ENCODE measurements around the genes CCDC96 and TADA2B.

DNA sequence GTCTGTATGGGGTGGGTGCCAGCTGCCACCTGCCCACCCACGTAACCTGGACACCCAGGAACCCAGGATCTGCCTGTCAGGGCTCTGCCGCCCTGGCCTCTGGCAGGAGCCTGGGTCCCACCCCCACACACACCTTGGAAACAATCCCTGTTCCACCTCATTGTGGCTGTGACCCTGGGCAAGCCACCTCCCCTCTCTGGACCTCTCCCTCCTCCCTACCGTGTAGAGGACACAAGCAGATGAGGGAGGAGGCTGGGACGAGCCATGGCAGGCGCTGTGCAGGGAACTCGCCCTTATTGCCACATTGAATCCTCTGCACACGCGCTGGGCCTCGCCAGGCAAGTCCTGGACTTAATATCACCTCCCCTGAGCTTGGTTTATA lies 81.3 kb downstream of the PPP2R2C start:
- PRO-cap, 2 experiments: no peak in any of the 2 experiments

DNA sequence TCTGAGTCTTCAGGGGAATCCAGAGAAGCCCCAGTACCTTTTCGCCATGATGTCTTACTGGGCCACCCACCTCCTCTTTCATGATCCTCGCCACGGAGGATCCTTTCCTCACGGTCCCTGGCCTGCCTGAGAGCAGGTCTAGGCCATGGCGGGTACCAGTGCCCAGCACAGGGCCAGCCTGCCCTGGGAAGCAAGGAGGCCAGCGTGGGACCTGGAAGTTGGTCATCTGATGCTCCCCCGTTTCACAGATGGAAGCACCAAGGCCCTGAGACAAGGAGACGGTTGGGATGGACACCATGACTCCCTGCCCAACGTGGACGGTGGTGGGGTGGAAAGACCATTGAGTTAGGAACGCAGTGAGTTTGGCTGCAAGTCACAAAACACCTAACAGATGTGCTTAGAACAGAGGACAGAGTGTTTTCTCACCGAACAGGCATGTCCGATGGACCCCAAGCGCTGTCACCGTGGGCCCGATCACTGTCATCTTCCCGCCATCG lies 21.7 kb upstream of the MRFAP1 start:
- PRO-cap, 2 experiments: no peak in any of the 2 experiments

DNA sequence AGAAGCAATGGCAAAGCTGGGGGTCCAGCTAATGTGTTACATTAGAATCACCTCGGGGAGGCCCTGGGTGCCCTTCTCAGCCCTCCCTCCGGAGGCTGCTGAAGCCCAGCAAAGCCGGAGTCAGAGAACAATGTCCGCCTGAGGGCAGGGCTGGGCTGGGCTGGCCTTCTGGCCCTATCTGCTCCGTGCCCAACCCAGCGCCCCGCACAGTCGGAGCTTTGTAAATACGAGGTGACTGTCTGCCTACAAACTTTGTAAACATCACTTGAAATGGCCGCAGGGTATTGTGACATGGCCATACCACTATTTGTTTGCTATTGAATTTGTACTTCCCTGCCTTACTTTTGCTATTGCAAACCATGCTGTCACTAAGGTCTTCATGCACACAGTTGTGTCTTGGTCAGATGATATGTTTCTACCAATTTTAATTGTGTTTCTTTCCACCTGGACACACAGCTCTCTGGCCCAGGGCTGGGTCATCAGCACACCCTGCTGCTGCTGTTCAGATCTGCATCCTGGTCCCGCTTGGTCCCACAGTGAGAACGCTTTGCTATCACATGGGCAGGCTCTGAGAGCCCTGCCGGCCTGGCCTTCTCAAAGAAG lies 2.1 kb downstream of the S100P start:
- PRO-cap, 2 experiments: no peak in any of the 2 experiments

DNA sequence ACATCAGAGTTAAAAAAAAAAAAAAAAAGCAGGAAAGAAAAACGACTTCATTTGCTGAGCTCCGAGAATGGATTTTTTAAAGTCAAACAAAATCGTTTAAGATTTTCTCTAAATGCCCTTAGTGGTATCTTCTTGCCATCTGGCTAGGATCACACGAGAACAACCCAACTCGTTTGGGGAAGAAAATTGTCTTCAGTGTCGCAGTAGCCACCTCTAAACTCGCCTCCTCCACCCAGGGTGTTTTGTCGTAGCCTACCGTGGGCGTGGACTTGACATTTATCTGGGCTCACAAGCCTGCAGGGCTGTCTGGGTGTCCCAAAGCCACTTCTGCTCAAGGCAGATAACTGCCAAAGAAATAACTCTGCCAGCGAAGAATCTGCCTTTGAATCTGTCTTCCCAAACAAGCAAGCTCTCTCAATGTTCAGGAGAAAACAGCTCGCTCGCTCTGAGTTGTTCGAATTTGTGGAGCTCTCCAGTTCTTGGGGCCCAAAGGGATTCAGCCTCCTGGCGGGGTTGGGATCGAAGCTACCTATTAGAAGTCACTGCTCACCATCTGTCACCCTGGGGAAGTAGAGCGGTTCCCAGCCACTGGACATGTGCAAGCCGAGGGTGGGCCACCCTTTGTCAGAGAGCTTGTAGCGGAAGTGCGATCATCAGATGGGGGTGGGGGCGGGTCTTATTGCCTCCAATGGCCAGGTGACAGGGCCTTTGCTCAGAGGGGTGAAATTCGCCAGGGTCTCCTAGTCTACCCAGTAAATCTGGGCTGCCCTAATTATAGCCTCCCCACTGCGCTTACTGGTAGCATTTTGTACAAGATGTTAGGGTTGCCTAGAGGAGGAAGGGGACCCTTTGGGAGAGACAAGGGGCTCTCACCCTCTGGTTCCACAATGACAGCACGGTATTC lies 14.8 kb downstream of the BLOC1S4 start:
- PRO-cap, 2 experiments: no peak in any of the 2 experiments

DNA sequence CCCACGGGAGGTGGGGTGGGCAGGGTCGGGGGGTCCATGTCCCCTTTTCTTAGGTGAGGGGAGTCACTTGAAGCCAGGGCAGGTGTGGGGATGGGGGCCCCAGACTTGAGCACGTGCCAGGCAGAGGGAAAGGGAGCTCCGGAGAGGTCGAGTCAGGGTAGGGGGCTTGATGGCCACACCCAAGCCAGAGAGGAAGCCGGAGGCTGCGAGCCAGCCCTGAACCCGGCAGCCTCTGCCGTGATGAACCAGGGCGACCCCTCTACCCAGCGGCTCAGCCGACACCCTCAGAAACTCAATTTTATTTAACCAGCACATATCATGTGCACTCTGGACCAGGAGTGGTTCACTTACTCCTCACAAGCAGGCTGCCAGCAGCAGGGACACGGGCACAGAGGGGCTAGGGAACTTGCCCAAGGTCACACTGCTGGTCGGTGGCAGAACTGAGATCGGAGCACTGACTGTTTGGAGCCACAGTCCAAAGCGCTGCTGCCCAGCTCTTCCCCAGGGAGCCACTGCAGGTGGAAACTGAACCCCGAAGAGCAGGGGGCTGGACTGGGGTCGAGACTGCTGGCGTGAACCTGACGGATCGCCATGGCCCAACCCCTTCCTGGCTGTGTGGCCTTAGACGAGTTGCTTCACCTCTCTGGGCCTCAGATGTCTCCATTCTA lies 32.4 kb upstream of the KIAA0232 start:
- PRO-cap, 2 experiments: no peak in any of the 2 experiments

DNA sequence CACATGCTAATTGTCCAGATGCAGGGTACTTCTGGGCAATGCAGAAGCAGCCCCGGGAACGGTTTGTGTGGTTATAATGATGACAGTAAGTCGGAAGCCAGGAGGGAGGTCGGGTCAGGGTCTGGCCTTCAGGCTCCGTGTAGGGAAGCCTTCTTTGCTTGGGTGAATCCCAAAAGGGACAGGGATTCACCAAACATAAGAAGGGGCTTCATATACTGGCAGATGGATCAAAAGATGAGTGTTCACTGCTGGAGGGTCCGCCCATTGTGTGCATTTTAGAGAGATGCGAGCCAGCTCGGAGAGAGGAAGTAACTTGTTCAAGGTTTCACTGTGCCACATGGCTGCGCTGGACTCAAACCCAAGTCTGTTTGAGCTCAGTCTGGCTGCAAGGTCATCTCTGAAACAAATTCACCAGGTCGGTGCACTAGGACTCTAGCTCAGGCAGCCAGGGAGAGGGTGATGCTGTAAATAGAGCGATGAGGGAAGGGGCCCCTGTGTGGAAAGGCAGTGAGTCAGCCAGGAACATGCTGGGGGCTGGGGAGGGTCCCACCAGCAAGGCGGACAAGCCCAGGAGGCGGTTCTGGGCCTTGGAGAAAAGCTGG lies 4.7 kb upstream of the KIAA0232 start:
- PRO-cap, 2 experiments: no peak in any of the 2 experiments

DNA sequence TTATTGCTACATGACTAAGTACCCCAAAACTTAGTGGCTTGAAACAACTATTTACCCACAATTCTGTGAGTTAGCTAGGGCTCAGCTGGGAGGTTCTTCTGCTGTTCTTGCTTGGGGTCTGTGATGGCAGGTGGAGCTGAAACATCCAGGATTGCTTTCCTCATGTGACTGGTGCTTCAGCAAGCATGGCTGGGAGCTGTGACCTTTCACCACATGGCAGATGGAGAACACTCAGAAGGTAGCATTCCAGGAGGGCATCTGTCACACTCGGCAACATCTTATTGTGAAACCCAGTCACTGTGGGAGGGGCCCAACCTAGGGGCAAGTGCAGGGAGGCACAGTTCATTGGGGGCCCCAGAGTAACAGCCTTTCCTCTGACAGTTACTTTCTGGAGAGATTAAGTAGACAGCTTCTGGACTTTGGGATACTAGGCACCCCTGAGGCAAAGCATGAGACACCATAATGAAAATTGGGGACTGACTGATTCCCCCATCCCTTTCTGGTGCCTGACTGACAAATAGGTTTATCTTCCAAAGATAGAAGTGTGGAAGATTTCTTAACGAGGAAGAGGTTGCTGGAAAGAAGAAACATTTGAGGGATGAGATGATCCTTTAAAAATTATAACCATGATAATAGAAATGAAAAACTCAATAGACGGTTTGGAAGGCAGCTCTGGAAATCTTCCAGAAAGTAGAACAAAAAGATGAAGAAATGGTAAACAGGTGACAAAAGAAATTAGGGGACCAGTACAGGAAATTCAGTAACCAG lies 56.8 kb upstream of the TBC1D14 start:
- PRO-cap, 2 experiments: no peak in any of the 2 experiments

- PRO-cap, 2 experiments: no peak in any of the 2 experiments
Measured at GRCh38 chr4:6855494-6856016, 54.1 kb upstream of the TBC1D14 start.

- PRO-cap, 2 experiments: no peak in any of the 2 experiments
Measured at GRCh38 chr4:6942977-6943632, 33.5 kb downstream of the TBC1D14 start.

DNA sequence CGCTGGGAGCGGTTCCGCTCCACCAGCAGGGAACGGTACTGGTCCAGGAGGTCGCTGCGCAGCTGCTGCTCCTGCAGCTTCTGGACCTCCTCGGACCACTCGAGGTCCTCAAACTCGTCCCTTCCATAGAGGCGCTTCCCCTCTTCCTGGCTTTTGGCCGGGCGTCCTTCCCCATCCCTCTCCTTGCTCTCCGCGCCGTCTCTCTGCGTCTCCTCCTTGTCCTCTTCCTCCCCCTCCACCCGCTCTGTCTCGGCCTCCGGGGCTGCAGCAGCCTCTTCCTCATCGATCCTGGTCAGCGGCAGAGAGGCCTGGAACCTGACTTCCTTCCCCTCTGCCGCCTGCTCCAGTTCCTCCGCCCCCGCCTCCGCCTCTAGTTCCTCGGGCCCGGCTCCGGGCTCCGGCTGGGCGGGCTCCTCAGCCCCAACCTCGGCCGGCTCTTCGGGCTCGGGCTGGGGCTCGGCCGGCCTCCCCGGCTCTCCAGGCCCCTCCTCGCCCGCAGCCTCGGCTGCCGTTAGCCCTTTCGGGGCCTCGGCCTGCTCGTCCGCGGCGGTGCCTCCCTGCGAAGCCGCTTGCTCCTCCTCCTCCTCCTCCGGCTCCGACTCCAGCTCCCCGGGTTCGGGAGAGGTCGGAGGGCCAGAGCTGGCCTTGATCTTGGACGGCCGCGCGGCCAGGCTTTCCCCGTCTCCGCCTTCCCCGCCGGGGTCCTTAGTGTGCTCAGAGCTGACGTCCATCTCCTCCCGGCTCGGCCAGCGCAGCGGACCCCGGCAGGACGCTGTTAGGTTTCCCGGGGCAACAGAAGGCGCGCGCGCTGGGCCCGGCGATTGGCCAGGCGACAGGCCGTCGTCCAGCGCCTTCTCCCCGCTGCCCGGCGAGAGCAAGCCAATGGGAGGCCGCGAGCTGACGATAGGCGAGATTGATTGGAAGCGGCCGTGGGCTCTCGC lies at the start of gene CCDC96:
TSS of gene CCDC96 (minus strand) at position 794 of the 941 bp plus-strand sequence.
- PRO-cap, 2 experiments: peak in 2 of 2 experiments; most common plus-strand start position 346 of the sequence (in 2); most common minus-strand start position 188 of the sequence (in 2)

- PRO-cap, 2 experiments: peak in 2 of 2 experiments; most common plus-strand start chr4:7043387 (in 2); most common minus-strand start chr4:7043837 (in 2)
Measured at GRCh38 chr4:7043149-7043886, at the start of gene TADA2B. Gene TADA2B, plus strand, starts transcription at chr4:7043372.

GRCh38 chr4:7095810-7096338 lies 28.0 kb upstream of the GRPEL1 start:
- PRO-cap, 2 experiments: no peak in any of the 2 experiments

DNA sequence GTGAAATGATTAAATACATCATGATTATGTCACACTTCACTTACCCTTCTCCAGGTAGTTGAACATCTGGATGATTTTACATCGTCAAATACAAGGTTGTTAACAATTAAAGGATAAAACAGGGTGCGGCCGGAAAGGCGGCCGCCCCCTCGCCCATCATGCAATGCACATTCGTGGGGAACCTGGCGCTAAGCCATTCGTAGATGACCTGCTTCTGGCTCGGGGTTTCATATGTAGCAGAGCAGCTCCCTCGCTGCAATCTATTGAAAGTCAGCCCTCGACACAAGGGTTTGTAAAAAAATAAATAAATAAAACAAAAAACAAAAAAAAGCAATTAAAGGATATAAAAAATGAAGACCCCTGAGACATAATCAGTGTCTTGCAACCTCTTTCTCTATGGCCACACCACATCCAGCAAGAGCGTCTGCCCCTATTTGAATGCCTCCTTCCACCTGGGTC lies 147.6 kb upstream of the PSAPL1 start:
- PRO-cap, 2 experiments: no peak in any of the 2 experiments

DNA sequence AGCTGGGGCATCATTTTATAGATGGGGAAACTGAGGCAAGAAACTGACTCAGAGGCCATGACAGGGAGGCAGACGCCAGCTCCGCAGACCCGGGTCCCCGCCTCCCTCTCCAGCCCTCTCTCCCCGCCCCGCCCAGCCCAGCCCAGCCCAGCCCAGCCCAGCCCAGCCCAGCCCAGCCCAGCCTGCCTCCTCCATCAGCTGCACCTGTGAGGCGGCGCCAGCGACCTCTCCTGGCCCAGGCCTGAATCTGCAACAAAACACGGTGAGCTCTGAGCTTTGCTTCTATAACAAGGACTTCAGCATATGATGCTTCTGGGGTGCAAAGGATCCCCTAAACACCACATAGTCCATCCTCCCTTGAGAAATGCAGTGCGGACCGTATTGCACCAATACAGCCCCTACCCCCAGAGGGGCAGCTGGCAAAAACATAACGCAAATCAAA lies 215.9 kb upstream of the PSAPL1 start:
- PRO-cap, 2 experiments: no peak in any of the 2 experiments

DNA sequence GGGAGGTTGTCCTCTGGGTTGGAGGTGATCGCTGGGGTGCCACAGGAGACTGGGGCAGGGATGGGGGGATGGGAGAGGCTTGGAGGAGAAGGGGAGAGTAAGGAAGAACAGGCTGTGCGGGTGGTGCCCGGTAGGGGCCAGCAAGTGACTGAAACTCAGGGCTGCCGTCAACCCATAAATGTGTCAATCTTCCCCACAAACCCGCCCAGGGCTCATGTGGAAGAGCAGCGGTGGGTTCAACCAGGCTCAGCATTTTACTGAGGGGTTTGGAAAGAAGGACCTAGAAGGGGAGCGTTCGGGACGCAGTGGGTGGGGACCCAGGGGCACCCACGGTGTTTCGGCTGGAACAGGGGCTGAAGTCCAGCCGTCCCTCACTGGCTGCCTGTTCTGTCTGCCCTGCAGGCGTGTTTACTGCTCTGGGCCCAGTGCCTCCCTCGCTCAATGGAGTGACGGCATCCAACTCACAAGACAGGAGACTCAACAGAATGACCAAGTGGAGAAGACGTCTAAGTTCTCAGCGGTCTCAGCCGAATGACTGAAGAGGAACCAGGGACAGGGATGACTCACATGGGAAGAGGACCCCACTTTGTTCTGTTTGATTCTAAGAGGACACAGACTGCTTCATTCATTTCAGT lies 167.7 kb downstream of the AFAP1 start:
- PRO-cap, 2 experiments: no peak in any of the 2 experiments

- PRO-cap, 2 experiments: no peak in any of the 2 experiments
Measured at GRCh38 chr4:7807118-7807911, 132.3 kb downstream of the AFAP1 start.

DNA sequence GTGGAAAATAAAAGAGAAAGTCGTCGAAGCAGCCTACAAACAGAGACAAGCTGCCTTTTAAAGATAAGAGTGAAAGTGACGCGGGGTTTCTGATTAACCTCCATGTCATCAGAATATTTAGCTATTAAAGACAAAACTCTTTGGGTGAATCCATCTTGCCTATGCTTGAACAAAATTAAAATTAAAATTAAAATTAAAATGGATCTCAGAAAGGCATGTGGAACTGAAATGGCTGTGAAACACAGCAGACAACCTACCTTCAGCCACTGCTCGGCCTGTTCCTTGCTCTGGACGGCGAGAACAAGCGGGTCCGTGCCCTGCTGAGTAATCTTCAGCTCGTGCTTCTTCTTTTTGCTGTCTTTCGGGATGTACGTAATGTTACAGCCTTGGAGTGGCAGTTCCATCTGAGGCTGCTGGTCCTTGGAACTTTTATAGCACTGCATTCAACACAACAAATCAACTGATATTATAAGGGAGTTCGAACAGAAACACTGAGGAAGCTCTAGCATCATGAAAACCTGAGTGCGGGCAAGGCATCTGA lies 101.3 kb downstream of the AFAP1 start:
- PRO-cap, 2 experiments: no peak in any of the 2 experiments

GRCh38 chr4:7910456-7911096 lies 29.1 kb downstream of the AFAP1 start:
- PRO-cap, 2 experiments: no peak in any of the 2 experiments

- PRO-cap, 2 experiments: no peak in any of the 2 experiments
Measured at GRCh38 chr4:8019592-8020525, 80.2 kb upstream of the AFAP1 start.

DNA sequence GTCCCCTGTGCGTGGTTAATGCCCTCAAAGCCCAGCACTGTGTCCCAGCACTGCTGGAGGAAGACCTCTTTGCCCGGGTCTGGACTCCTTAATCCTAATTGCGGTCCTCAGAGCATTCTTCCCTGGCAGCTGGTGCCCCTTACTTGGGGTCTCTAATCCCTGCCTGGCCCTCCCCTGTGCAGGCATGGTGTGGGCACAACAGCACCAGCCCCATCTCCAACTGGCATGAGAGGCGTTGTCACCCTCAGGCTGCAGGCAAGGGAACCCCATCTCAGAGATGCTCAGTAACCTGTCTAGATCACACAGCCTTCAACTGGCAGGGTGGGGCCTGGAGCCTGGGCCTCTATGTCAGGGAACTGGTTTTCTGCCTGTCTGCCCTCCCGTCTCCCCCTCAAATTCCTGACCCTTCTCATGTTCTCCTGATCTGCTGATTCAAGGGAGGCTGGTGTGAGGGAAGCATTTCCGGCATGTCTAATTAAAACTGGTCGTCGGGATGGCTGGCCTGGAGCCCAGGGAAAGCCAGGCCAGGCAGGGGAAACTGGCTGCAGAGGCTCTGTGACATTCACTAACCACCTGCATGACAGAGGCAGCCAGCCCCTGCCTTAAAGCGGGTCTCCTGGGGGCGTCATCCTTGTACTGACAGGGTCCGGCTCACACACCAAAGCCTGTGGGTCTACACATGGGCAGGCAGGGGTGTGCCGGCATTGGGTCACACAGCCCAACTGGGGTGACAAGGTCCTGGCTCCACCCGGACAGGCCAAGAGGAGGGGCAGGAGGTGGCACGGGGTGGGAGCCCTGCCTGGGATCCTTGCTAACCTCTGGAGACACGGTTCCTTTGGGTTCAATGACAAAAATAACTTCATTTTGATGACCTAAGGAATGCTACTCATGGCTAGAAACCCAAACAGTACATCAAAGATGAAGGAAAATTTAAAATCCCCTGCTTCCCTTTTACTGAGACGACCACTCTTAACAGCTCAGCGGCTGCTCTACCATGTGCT lies 35.3 kb downstream of the ABLIM2 start:
- PRO-cap, 2 experiments: no peak in any of the 2 experiments